Sigmoid colon (tissue), 4 donors: ENCODE measurements around the gene TMEM254.

- PRO-cap = no peak
- RAMPAGE, long total RNA, 4 experiments = no peak in any of the 4 experiments
Measured at GRCh38 chr10:78743917-78744655, 324.7 kb upstream of the ZMIZ1 start.

- PRO-cap = bidirectional peak, plus-strand start at chr10:78974805, minus-strand start at chr10:78974573
- RAMPAGE, long total RNA, 4 experiments = no peak in any of the 4 experiments
Measured at GRCh38 chr10:78974399-78975187, 94.2 kb upstream of the ZMIZ1 start.

- PRO-cap = no peak
- RAMPAGE, long total RNA, 4 experiments = no peak in any of the 4 experiments
Measured at GRCh38 chr10:79059737-79060259, 9.0 kb upstream of the ZMIZ1 start.

DNA sequence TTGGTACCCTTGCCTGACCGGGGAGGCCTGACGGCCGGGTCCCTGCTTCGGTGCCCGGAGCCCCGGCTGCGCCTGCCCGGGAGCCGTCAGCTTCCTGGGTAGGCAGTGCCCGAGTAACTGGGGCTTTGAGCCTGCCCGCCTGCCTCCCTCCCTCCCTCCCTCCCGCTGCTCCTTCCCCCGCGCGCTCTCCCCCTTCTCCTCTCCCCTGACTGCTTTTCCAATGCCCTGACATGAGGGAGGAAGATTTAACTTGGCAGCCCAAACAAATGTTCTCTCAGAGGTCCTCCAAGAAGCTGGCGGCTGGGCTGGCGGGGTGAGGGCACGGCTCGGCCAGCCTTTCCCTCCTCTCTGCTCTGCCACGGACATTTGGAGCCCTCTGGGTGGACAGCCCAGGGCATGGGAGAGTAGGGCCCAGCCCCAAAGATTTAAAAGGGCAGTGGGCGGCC lies 2.0 kb downstream of the ZMIZ1 start:
- PRO-cap = bidirectional peak, plus-strand start at position 277 of the sequence, minus-strand start at position 211 of the sequence; unidirectional peak, minus-strand start at position 368 of the sequence
- RAMPAGE, long total RNA, 4 experiments = no peak in any of the 4 experiments

GRCh38 chr10:79098706-79099332 lies 30.1 kb downstream of the ZMIZ1 start:
- PRO-cap = no peak
- RAMPAGE, long total RNA, 4 experiments = no peak in any of the 4 experiments

GRCh38 chr10:79099982-79100667 lies 31.4 kb downstream of the ZMIZ1 start:
- PRO-cap = no peak
- RAMPAGE, long total RNA, 4 experiments = start-site peak on the plus strand in 1 of 4 experiments, at chr10:79100068-79100171 at its widest, 5 reads per replicate

DNA sequence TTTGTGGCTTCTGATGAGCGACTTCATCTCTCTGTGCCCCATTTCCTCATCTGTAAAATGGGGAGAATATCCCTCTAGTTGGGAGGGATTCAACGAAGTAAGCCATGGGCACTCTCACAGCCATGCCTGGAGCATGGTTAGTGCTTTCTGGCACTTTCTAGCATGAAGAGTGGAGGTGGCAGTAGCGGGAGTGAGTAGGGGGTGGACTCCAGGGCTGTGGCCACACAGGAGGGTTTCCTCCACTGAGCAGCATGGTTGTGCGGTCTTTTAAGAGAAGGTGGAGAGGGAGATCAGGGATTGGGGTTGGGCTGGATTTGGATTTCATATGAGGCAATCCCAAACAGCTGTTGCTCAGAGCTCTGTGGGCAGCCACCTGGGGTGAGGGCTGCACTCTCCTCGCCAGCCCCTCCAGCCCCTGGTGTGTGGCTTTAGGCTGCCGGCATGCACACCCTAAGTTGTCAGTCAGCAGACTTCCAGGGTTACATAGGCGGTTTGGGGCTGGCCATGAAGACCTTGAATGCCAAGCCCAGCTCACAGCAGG lies 54.6 kb downstream of the ZMIZ1 start:
- PRO-cap = no peak
- RAMPAGE, long total RNA, 4 experiments = no peak in any of the 4 experiments

- PRO-cap = no peak
- RAMPAGE, long total RNA, 4 experiments = no peak in any of the 4 experiments
Measured at GRCh38 chr10:79180490-79181338, 111.9 kb downstream of the ZMIZ1 start.

DNA sequence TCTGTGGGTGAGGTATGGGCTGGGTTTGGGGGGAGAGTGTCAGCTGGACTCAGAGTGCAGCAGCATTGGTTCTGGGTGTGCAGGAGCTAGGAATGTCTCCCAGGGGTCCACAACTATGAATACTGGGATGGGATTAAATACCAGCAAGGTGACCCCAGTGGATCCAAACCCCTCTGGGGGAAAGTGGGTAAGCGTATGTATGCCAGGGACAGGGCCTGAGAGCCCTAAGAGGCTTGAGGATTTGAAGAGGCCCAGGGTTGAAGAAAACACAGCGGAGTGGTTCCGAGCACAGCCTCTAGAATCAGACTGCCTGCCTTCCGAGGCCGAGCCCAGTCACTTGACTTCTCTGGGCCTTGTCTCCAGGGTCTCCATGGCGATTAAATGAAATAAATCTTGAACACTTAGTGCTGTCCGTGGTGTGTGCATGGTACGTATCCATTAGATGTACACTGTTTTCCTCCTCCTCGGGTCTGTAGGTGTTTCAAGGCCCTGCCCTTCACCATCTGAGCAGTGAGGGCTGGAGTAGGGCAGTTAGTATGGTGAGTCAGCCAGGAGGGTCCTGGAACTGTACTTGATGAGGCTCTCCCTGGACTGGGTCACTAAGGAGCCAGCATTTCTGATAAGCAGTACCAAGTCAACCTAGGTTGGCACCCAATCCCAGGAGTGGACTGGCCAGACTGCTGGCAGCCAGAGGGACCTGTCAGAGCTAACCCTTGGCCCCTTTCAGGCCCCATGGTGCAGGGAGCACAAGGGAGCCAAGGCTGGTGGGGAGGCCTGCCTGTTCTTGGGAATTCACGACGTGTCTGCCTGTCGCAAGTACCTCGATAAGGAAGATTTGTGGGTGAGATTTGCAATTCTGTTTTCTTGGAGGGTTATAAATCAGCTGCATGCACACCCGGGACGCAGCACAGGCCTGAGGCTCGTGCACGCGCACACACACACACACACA lies 113.9 kb downstream of the ZMIZ1 start:
- PRO-cap = no peak
- RAMPAGE, long total RNA, 4 experiments = no peak in any of the 4 experiments

DNA sequence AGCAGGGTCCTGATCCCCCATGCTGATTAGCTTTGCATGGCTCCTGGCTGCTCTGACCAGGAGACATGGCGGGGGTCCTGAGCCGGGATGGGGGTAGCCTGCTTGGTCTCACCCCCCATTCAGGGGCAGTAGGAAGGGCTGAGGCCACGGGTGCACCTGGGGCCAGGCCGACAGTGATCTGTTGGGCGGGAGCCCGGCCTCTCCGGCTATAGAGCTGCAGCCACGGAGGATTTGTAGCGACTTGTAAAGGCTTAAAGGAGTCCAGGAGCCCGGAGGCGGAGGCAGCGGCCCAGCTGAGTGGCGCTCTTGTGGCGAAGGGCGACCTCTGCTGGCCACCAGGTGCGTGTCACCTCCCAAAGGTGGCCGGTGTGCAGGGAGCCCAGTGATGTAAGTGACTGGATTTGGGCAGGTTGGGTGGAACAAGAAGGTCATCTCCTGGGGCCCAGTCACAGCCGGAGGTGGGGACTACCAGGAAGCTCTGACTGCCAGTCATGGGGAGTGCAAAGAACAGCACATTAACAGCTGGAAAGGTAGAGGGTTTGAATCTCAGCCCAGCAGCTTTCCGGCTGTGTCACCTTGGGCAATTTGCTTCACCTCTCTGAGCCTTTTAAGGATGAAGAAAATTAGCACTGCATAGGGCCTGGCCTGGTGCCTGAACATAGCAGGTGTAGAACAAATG lies 126.7 kb downstream of the ZMIZ1 start:
- PRO-cap = no peak
- RAMPAGE, long total RNA, 4 experiments = no peak in any of the 4 experiments

DNA sequence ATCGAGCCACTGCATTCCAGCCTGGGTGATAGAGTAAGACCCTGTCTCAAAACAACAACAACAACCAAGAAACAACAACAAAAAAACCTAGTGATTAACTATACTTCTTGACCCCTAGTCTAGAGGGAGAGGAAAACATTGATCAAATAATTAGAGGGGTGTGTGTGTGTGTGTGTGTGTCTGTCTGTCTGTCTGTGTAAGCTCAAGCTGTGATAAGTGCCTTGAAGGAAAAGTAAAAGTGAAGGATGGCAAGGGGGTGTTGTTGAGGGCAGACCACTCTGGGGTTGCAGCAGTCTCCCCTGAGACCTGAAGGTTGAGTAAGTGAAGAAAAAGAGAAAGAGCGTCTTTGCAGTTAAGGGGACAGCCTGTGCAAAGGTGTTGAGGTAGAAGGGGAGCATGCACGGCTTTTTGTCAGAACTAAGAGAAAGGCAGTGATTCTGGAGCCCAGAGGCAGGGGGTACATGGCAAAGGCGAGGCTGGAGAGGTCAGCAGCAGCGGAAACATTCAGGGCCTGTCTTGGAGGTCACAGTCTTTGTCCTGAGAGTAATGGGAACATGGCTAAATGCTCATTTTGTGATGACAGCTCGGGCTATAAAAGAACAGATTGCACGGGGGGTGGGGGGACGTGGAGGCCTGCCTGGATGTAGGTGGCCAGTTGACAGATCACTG lies 128.7 kb upstream of the PPIF start:
- PRO-cap = no peak
- RAMPAGE, long total RNA, 4 experiments = no peak in any of the 4 experiments

- PRO-cap = no peak
- RAMPAGE, long total RNA, 4 experiments = no peak in any of the 4 experiments
Measured at GRCh38 chr10:79297945-79298702, 49.1 kb upstream of the PPIF start.

GRCh38 chr10:79353574-79353992 lies 6.3 kb downstream of the PPIF start:
- PRO-cap = no peak
- RAMPAGE, long total RNA, 4 experiments = no peak in any of the 4 experiments

GRCh38 chr10:79425068-79425482 lies 20.3 kb downstream of the ZCCHC24 start:
- PRO-cap = no peak
- RAMPAGE, long total RNA, 4 experiments = no peak in any of the 4 experiments

DNA sequence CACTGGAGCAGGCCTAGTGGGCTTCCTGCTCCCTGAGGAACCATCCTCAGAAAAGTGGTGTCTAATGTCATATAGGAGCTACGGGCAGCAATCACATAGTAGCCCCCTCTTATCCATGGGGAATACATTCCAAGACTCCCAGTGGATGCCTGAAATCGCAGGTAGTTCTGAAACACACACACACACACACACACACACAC lies 4.8 kb upstream of the ZCCHC24 start:
- PRO-cap = no peak
- RAMPAGE, long total RNA, 4 experiments = no peak in any of the 4 experiments

GRCh38 chr10:80078532-80079598 lies at the start of gene TMEM254:
Gene TMEM254 (plus strand): TSS chr10:80078665.
- PRO-cap = bidirectional peak, plus-strand start at chr10:80078779, minus-strand start at chr10:80078591; unidirectional peak, minus-strand start at chr10:80079163
- RAMPAGE, long total RNA, 4 experiments = start-site peak on the plus strand in 4 of 4 experiments, at chr10:80078659-80079286 at its widest, 23 to 56 reads per replicate; start-site peak on the minus strand in 3 of 4 experiments, at chr10:80078852-80078933 at its widest, 6 to 11 reads per replicate

GRCh38 chr10:80152669-80153259 lies 20.2 kb downstream of the PLAC9 start:
- PRO-cap = no peak
- RAMPAGE, long total RNA, 4 experiments = no peak in any of the 4 experiments

DNA sequence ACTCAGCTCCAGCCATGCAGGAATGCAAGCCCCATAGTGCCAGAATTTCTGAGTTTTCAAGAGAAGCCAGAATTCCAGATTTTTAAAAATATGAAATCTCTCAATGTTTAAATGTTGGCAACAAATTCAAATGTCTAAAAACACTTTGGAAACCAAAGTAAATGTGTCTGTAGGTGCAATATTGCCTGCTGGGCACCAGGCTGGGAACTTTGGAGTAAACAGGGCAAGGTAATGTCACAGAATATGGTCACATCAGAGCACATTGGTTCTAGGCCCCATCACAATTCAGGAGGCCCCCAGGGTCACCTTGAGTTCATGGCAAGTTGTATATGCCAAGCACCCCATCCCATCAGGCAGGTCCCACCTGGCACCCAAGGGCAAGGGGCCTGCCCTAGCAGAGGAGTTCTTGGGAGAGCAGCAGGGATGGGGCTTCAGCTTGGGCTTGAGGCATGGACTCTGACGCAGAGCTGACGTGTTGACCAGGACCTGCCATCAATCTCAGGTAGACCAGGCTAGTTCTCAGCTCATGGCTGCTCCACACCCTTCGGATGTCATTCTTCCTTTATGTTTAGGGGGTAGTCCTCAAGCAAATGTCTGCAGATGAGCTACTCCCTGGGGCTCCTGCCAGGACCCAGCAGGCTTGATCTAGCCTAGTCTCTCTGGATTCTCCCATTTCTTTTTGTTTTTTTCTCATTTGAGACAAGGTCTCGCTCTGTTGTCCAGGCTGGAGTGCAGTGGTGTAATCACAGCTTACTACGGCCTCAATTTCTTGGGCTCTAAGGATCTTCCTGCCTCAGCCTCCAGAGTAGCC lies 20.9 kb downstream of the PLAC9 start:
- PRO-cap = no peak
- RAMPAGE, long total RNA, 4 experiments = no peak in any of the 4 experiments

DNA sequence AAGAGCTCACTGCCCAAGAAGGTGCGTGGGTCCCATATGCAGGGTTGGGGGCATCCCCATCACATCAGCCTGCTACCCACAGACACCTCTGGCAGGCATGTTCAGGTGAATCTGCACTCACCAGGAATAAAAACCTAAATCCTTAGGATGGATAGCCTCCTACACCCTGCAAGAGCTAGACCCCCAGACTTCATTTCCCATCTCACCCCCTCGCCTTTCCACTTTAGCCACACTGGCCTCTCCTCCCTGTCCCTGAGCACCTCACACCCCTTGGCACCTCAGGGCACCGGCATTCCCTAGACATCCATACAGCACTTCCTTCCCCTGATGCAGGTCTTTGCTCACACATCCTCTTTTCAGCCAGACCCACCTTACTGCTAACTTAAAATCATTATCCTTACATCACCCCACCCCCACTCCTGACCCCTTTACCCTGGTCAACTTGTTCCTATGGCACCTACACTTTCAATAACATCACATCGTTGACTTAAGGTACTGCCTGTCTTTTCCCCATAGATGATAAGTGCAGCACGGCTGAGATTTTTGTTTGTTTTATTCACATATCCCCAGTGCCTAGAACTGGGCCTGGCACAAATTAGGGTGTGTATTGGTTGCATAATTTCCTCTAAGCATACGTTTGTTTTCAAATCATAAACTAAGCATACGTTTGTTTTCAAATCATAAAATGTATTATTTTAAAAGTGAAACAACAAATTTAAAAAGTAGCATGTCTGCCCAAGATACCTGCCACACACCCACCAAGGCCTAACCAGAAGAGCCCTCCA lies 35.5 kb downstream of the ANXA11 start:
- PRO-cap = no peak
- RAMPAGE, long total RNA, 4 experiments = no peak in any of the 4 experiments

- PRO-cap = no peak
- RAMPAGE, long total RNA, 4 experiments = no peak in any of the 4 experiments
Measured at GRCh38 chr10:80191478-80192263, 13.7 kb downstream of the ANXA11 start.